Measurements from ENCODE around the gene RRP15.

DNA sequence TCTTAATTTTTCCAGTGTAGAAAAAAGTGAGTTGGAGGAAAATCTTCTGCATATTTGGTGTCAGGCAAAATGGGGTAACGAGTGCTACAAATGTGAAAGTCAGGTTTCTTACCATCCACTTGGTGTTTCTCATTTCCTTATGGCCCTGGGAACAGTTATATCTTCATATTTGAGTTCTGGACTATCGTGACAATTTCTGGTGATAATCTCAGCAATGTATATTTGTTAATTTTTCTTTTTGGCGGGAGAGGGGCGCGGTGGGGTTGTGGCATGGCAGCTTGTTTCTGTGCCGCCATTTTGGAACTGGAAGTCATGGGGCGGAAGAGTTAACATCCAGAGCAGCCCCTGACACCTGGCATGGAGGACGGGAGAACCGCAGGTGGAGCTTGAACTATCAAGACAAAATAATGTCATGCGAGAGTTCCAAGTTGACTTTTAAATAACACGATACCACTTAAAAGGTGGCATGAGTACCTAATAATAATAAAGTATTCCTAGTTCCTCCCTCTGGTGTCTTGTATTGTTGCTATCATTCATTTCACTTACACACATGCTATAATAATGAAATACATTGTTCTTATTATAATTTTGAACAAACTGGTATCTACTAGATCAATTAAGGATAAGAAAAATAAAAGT lies 111.8 kb downstream of the USH2A start:
- PRO-cap = no peak

- PRO-cap = no peak
Measured at GRCh38 chr1:217456017-217456706, 174.7 kb downstream of the GPATCH2 start.

DNA sequence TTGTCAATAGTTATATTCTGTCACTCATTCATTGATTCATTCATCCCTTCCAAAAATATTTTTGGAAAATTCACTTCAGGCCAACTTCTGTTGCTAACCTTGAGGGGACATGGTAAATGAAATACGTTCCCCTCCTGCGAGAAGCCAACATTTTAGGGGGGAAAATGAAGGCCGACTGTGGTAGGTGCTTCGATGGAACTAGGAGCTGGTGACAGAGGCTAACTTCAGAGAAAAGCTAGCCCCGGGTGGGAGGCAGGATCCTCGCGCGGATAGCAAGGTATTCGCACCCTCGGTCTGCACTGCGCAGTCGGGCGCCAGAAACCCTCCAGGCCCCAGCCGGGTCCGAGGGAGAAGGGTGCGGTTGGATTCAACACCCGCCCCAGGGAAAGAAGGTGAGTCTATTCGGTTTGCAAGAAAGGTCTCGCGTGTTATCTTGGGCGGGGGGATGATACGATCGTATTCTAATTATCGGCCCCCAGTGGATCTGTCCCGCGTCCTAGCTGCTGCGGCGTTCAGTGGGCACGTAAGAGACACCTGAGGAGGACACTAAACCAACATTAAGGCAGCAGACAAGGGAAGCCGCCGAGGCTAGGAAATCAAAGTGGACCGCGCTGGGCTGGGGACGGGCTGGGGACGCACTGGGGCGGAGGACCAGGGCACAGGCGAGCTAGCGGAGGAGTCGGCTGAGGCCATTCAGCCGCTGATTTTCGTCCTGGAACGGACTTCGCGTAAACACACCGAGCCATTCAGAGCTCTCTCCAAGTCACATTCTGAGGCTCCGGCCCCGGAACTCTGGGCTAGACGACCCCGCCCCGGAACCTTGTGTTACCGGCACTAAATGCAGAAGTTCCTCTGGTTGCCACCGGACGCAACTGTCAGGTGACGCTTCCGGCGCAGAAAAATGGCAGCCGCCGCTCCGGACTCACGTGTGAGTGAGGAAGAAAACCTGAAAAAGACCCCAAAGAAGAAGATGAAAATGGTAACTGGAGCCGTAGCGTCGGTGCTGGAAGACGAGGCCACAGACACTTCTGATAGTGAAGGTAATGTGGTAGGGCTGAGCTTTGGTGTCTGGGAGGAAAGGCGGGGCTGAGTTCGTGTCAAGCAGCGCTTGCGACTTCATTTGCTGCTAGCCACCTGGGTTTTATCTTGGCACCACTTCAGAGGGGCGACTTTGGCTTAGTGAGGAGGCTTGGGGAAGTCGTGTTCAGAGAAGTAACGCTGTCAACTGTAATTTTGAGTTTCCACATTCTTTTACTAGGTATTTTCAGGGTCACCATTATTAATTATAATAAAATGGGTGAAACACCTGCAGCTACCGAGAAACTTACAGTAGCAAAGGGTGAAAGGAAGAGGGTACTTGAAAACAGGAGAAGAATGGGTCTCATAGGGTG lies at the start of gene RRP15:
Gene RRP15 (plus strand): TSS at position 878 of the 1,391 bp plus-strand sequence.
- PRO-cap = unidirectional peak, plus-strand start at position 304 of the sequence; bidirectional peak, plus-strand start at position 549 of the sequence, minus-strand start at position 532 of the sequence; bidirectional peak, plus-strand start at position 878 of the sequence, minus-strand start at position 765 of the sequence

DNA sequence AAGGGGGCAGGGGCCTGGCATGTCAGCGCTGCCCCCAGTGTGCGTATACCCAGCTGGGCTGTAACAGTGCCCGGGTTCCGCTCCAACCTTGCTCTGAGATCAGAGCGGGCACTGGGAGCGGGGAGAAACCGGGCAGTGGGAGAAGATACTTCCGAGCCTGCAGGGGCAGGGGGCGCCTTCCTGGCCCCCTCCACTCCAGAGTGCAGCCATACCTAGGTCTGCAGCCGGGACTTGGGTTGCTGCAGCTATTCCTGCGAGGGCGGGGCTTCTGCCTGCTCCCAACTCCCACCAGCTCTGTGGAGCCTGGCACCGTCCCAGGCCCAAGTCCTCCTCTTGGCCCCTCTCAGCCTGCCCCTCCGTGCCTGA lies 21.4 kb upstream of the TGFB2 start:
- PRO-cap = no peak

DNA sequence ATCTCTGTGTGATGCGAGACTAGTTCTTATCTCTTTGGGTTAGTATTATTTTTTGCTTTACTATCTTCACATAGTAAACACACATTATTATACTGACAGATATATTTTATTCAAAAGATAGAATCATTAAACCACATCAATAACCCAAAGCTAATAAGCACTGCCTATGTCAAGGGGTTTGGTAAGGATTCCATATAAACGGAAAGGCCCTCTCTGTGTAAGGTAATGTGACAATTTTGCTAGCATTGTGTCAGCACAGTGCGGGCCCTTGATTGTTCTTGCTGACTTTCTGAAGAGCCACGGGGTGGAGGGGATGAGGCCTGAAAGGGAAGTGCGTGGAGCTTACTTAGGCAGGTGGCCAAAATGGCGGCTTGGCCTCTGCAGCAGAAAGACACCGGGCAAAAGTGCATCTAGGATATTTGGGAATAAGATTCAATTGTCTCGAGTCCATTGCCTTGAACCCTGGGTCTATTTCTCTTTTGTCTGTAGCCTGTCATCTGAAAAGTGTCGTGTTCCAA lies 114.2 kb downstream of the TGFB2 start:
- PRO-cap = no peak

DNA sequence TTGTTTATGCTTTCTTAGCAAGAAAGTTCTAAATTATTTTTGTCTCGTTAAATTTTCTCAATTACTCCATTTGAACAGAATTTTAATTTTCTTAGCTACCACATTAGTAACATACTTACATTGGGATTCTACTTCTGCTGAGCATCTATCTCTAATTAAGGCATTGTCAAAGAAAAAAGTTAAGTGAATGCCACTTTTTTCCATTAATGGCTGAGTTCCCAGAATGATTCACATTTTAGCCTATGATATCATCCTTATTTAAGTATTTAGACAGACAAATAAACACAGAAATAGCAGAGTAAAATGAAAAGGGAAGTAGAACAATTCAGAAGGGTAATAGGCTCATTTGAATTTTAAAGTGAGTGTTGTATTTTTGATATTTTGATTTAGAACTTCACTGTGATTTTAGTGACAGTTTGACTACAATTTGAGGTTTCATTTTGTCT lies 15.3 kb downstream of the LYPLAL1 start:
- PRO-cap = no peak

GRCh38 chr1:219568465-219568814 lies 44.5 kb downstream of the ZC3H11B start:
- PRO-cap = no peak

GRCh38 chr1:219924065-219924678 lies 4.2 kb downstream of the SLC30A10 start:
- PRO-cap = no peak

GRCh38 chr1:219927621-219928382 lies 555 bp downstream of the SLC30A10 start:
- PRO-cap = no peak

DNA sequence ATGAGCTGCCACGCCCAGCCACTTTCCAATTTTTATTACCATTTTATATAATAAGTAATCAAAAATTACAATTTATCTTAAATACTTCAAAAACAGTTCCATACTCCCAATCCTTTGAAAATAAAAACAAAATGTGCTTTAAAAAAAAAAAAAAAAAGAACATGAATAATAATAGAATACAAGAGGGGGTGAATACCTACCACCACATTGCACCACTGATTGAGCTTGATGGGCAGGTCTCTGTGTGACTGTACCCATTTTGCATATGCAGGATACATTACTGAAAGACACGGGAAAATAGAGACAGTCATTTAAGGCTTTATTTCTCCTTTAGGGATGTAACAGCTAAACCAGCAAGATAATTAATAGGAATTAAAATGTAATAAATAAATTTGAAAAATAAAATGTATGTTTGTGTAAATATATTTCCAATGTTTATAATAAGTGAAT lies 52.8 kb upstream of the SLC30A10 start:
- PRO-cap = no peak

DNA sequence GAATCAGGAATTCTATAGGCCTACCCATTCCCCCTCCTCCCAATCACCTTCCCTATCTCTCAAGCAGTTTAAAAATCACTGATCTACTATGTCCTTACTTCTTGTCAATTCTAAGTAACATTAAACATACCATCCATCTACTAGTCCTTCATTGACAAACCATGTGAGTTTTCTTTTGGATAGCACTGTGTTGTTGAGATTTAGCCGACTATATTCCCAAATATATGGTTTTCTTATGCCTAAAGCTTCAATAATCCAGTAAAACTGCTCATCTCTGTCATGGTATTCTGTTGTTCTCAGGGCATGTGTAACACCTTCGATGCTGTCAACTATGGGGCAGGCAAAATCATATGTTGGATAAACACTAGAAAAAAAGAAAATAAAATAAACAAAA lies 26.4 kb downstream of the EPRS1 start:
- PRO-cap = no peak

GRCh38 chr1:220090195-220090713 lies 666 bp upstream of the BPNT1 start:
- PRO-cap = no peak

- PRO-cap = no peak
Measured at GRCh38 chr1:221097343-221097787, 218.1 kb downstream of the HLX start.

- PRO-cap = no peak
Measured at GRCh38 chr1:221335785-221336723, 405.8 kb downstream of the DUSP10 start.

- PRO-cap = no peak
Measured at GRCh38 chr1:221440512-221441006, 301.3 kb downstream of the DUSP10 start.

DNA sequence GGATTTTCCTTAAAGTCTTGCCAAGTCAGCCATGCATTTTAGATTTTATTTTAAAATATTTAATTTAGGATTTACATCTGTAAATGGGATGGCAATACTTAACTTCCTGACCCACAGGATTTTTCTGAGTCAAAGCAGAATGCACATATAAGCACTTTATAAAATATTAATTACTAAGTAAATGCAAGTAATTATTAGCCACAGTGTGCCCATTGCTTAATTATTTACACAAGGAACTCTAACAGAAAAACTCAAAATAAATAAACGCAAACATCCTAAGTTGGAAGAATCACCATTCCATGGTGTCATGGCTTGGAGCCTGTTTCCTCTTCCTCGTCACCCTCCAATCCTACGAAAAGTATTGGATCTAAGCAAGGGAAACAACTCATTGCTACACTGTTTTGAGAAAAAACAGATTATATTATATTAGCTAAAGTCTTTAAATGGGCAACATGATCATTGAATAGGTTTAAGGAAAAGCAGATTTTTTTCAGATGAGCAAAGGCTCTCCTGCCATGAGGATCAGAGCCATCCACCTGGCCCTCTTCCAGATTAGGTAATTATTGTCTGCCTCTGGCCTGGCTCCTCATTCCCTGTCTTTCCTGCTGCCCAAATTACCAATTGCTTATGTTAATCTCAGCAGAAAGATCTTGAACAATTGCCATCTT lies 121.4 kb downstream of the DUSP10 start:
- PRO-cap = no peak

- PRO-cap = no peak
Measured at GRCh38 chr1:221710933-221711705, 30.8 kb downstream of the DUSP10 start.

DNA sequence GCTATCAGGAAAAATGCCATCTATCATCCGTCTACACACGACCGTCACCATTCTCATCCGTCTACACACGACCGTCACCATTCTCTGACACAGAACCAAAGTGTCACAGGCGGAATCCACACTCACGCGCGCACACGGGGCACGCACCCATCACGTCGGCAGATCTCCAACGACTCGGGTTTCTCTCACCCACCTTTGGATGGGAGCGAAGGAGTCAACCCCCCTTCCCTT lies 993 bp downstream of the DUSP10 start:
- PRO-cap = no peak

GRCh38 chr1:221809529-221809969 lies 67.7 kb upstream of the DUSP10 start:
- PRO-cap = no peak

- PRO-cap = no peak
Measured at GRCh38 chr1:221837777-221838339, 96.0 kb upstream of the DUSP10 start.